Parietal lobe (tissue), 2 donors: Measurements from ENCODE around the gene WDR5.

GRCh38 chr9:133350688-133351492 lies 2.9 kb downstream of the RPL7A start:
- RAMPAGE, long total RNA, result no peak

- RAMPAGE, long total RNA, result no peak
Observed at GRCh38 chr9:133372863-133373387, 2.9 kb downstream of the SURF4 start.

GRCh38 chr9:133406071-133406562 lies 11.7 kb downstream of the REXO4 start:
- RAMPAGE, long total RNA, result no peak

- RAMPAGE, long total RNA, result no peak
Observed at GRCh38 chr9:133421503-133422142, 544 bp upstream of the ADAMTS13 start.

DNA sequence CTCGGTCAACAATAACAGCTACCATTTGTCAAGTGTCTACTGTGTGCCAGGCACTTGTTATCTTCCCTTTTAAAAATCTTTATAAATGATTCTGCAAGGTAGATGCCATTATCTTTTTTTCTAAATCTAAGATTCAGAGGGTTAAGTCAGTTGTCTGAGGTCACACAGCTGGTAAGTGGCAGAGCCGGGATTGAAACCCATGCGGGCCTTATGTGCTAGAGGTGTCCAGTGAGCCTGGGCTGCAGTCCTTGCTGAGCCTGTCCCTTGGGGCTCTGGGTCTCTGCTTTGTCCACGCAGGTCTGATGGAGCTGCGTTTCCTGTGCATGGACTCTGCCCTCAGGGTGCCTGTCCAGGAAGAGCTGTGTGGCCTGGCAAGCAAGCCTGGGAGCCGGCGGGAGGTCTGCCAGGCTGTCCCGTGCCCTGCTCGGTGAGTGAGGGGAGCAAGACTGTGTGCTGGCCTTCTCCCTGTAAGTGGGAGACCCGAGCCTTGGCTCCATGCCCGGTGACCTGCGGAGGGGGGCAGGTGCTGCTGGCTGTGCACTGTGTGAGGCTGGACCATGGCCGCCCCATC lies 11.4 kb upstream of the CACFD1 start:
- RAMPAGE, long total RNA, result no peak

GRCh38 chr9:133460359-133461127 lies 765 bp downstream of the CACFD1 start:
- RAMPAGE, long total RNA, result no peak

- RAMPAGE, long total RNA, result no peak
Observed at GRCh38 chr9:133491948-133492601, 13.2 kb upstream of the SLC2A6 start.

DNA sequence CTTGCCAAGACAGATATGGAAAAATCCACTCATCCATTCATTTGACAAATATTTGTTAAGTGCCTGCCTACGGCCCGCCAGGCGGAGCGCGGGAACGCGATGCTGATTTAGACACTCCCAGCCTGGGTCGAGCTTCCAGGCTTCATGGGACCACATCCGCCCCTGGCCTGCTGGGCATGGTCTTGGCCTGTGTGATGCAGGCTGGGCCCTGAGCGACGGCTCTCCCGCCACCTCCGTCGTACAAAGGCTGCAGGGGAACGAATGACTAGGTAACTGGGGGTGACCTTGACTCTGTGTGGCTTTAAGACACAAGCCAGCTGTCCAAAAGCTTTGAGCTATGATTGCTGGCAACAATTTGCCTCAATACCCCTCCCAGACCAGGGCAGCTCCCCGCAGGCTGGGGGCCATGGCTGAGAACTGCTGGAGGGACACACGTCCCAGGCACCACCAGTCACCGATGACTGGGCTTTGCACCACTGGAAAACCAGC lies 18.0 kb downstream of the MYMK start:
- RAMPAGE, long total RNA, result no peak

DNA sequence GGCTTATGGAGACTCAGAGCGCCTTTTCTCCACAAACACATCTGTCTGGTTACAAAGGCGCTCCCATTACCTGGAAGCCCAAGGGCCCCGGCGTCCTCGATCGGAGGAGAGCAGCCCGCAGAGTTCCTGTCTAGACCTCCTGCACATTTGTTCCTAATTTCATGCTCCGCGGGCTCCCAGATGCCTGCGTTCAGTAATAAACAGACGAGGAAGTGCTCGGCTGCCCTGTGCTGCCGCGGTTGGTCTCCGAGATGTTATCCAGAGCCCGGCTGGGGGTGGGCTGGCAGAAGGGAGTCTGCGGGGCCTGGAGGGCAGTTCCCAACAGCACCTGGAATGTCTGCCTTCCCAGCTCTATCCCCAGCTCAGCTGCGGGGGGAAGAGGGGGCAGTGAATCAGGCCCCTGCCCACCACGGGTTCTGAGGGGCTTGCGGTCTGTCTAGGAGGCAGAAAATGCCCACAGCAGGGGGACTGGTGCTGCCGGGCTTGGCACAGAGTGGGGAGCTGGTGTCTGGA lies 23.2 kb downstream of the FAM163B start:
- RAMPAGE, long total RNA, result no peak

DNA sequence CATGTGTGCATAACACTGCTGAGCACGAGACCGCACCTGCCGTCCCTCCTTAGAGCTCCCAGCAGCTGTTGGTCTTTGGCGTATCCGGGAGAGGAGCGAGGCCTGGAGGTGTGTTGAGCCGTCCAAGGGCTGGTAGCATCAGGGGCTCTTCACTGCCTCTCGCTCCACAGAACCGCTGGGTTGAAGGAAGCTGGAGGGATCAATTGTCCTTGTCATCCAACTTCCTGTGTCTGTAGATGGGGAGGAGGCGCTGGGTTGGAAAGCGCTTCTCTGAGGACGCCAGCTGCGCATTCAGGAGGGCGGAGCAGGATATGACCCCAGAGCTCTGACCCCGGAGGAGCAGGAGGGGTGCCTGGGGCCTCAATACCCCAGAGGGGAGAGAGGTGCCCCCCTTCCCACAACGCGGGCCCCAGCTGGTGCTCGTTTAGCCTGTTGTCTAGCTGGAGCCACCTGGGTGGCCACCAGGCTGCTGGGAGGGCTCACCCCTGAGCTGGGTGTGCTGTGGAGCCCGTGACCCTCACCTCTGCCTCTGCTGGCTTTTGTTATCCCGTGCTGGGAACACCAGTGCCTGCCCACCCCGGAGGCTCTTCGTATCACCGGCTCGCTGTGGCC lies 2.0 kb upstream of the DBH start:
- RAMPAGE, long total RNA, result no peak

GRCh38 chr9:133655771-133656959 lies 20.0 kb downstream of the DBH start:
- RAMPAGE, long total RNA, result no peak

- RAMPAGE, long total RNA, result no peak
Observed at GRCh38 chr9:133683406-133684520, 47.6 kb downstream of the DBH start.

GRCh38 chr9:133700617-133701985 lies 37.1 kb downstream of the SARDH start:
- RAMPAGE, long total RNA, result no peak

- RAMPAGE, long total RNA, result no peak
Observed at GRCh38 chr9:133715728-133716386, 22.3 kb downstream of the SARDH start.

- RAMPAGE, long total RNA, result no peak
Observed at GRCh38 chr9:133788185-133788817, 50.1 kb upstream of the SARDH start.

GRCh38 chr9:133823055-133824274 lies 85.3 kb upstream of the SARDH start:
- RAMPAGE, long total RNA, result no peak

- RAMPAGE, long total RNA, result no peak
Observed at GRCh38 chr9:133973492-133974273, 18.4 kb downstream of the VAV2 start.

DNA sequence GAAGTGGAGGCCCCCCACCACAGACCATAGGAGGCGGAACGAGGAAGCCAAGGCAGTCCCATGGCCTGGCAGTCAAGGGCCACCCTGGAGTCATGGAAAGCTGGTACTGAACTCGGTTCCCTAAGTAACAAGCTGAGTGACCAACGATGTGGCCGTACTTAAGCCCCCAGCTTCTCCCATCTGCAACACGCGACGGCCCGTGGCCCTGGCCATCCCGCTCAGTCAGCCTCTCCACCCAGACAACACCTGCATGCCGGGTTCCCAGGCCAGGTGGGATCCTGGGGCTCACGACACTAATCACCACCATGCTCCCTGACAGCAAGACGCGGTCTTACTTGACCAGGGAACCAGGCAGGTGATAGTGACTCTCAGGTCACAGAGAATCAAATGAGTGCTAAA lies 17.0 kb downstream of the BRD3 start:
- RAMPAGE, long total RNA, result no peak

DNA sequence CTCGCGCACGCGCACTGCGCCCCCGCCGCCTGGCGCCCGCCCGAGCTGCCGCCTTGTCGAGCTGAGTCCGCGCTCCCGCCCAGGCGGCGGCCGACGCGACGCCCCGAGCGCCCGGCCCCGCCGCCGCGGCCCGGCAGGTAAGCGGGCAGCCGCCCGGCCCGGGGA lies at the start of gene WDR5:
WDR5 (plus strand) TSS at position 19 of the 165 bp plus-strand sequence.
- RAMPAGE, long total RNA, result no peak

DNA sequence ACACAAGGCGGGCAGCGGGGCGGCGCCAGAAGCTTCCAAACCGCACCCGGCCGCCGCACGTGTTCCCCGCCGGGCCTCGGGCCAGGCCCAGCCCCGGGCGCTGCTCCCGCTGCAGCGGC lies 206 bp downstream of the WDR5 start:
- RAMPAGE, long total RNA, result no peak